Myometrial cell (primary cell): ENCODE measurements around a stretch of chr1.

- RAMPAGE, long total RNA: no peak
Observed at GRCh38 chr1:94636600-94637025, 95.1 kb upstream of the F3 start.

DNA sequence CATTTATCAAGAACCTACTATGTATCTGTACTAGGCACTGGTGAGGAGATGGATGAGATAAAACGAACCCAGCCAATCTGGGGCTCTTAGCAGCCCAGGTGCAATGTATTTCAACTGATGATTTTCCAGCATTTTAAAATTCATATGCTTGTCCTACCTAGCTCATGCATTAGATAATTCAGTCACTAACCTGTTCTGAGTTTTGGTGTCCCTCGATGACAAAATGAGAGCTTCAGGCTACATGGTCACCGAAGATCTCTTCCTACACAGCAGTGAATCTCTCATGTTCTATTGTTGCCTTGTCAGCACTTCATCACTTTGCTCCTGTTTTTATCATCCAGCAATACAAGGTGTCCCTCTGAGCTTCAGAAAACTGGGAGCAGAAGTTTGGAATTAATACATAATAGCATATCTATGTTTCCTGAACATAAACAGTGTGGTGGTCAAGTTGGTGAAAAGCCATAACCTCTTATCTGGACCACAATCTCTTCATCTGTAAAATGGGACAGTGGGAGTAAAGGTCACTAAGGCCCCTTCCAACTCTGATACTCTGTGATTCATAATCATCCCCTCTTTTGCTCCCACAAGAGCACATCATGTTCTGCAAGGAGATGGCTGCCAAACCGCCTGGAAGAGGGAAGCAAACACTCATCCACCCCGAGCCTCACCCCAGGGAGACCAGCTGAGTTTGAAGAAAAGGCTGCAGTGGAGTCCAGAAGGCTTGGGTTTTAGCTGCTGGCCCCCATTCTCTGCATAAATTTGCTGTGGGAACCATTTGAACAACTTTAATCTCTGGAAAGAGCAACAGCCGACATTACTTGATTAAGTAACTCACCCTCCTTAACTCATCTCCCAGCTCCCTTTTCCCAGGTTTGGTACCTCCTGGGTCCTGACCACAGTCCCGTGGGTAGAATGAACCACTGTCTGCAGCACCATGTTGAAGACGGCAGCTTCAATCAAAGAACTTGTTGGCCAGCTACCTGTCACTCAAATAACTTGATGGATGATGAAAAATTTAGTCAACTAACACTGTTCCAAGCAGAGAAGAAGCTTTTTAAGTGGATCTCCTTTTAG is 138.0 kb upstream of the F3 start:
- RAMPAGE, long total RNA: no peak

DNA sequence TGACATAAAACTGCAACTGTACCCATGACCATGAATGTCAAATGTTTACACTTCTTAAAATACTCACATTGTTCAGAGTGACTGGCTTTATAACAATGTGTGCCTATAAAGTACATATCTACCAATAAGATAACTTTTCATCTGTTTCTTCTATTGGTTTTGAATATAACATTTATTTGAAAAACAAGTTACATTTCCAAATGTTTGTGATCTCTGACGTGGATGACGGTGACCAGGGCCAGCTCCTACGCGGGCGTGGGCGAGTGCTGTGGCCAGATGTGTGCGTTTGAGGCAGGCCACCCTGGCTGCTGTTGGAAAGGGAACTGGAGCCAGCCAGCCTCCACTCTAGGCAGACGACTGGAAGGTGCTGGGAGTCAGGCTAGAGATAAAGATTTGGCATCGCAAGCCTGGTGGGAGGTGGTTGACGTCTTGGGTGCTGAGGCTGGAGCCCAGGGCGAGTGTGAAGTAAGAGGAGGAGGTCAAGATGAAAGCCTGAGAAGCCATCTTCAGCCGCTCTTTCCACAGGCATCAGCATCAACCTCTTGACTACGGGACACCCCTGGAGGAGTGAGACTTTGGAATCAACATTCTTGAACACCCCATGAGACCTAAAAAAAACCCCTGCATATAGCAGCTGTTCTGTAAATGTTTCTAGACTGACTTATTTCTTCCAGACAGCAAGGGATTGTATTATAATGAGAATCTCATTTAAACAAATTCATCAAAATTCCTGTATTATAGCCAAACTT is 112.7 kb upstream of the SLC44A3 start:
- RAMPAGE, long total RNA: no peak

GRCh38 chr1:94754982-94755565 is 65.1 kb upstream of the SLC44A3 start:
- RAMPAGE, long total RNA: no peak

- RAMPAGE, long total RNA: no peak
Observed at GRCh38 chr1:94819207-94819643, 932 bp upstream of the SLC44A3 start.

DNA sequence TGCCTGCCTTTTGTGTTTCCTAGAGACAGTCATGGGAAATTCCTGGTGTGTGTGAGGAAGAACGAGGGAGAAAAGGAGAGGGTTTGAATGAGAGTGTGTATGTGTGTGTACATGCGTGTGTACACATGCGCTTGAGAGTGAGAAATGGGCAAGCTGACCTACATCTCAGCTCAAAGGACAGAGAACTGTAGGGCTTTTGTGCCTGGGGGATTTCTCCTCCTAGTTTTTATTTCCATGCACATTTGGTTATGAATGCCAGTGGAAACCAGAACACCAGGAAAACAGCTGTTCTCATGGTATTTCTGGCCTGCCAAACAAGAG is 45.1 kb downstream of the SLC44A3 start:
- RAMPAGE, long total RNA: no peak

GRCh38 chr1:94895530-94896119 is 31.3 kb downstream of the CNN3 start:
- RAMPAGE, long total RNA: no peak

- RAMPAGE, long total RNA: no peak
Observed at GRCh38 chr1:94925385-94926141, 1.3 kb downstream of the CNN3 start.

DNA sequence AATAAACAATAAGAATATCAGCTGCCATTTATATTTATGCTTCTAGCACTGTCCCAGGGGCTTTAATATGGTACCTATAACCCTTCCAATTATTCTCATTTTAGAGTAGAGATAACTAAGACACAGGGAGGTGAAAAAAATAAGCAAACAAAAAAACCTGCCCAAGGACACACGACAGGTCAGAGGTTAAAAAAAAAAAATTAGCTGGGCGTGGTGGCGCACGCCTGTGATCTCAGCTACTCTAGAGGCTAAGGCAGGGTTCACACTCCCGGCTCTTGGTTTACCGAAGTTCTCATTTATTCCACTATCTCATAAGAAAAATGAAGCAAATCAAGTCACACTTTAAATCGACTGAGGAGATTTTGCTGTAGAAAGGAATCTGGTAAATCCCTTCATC is 34.7 kb upstream of the CNN3 start:
- RAMPAGE, long total RNA: no peak

- RAMPAGE, long total RNA: no peak
Observed at GRCh38 chr1:95002028-95002511, 70.7 kb downstream of the ALG14 start.

- RAMPAGE, long total RNA: no peak
Observed at GRCh38 chr1:95002512-95003050, 70.2 kb downstream of the ALG14 start.

DNA sequence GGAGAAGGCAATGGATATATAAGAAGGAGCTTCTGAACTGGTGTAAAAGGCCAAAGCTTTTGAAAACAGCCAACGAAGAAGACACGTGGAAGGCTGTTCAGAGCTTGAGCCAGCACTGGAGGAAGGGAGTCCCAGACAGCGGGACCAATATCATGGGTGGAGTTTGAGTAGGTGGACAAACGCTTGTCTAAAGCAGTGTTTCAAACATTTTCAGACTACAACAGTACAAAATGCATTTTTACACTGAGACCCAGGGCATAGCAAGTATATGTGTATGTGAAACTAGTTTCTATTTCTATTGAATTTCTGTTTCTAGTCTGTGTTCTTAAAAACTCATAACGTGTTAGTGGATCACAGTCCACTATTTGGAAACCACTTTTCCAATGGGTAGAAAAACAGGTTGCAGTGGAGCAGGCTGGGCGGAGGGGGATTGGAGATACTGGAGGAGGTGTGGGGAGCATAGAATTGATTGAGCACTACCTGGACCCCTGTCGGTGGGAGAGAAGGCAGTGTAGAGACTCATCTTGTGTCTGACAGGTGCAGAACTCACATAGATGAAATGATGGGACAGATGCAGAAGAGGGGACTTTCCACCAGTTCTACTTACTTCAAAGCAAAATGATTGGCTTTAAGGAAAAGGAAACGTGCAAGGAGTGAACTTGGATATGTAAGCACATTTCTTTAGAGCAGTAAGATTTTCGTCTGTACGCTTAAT is 3.5 kb downstream of the TLCD4 start:
- RAMPAGE, long total RNA: no peak

GRCh38 chr1:95169548-95169980 is 52.4 kb downstream of the TLCD4 start:
- RAMPAGE, long total RNA: no peak

GRCh38 chr1:95230785-95231267 is 3.2 kb upstream of the RWDD3 start:
- RAMPAGE, long total RNA: no peak

- RAMPAGE, long total RNA: no peak
Observed at GRCh38 chr1:95247590-95248137, 13.7 kb downstream of the RWDD3 start.

DNA sequence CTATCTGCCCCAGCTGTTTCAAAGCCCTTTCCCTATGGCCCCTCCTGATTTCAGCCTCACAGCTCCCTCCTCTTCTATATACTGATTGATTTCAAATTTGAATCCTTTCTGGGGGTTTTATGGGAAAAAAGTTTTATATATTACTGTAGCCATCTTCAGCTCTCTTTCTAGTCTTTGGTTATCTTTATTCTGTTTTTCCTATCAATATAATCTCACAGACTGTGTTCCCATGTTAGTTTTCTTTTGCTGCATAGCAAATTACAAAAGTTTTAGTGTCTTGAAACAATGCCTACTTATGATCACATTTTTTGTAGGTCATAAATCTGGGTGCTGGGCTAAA is 325.0 kb downstream of the RWDD3 start:
- RAMPAGE, long total RNA: no peak

GRCh38 chr1:96758919-96759825 is 37.6 kb downstream of the PTBP2 start:
- RAMPAGE, long total RNA: no peak

DNA sequence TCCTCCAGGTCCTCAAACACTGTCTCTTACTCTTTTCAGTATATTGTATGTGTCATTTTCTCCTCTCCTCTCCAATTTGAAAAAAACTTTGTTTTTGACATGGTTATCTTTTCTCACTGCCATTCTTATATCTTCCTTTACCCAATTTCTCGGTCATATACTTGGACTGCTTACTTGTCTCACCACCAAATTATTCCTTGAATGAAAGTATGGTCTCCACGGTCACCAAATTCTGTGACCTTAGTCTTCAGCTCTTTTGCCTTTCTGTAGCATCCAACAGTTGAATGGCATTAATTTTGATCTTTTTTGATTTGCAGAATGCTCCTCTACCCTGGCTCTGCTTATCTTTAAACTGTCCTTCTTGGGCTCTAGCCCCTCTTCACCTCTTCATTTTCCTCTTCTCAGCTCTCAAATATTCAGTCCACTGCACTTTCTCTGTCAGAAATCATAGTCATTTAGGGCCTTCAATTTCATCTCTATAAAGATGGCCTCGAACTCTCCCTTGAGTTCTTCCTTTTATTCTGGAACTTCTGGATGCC is 365.9 kb downstream of the DPYD start:
- RAMPAGE, long total RNA: no peak

DNA sequence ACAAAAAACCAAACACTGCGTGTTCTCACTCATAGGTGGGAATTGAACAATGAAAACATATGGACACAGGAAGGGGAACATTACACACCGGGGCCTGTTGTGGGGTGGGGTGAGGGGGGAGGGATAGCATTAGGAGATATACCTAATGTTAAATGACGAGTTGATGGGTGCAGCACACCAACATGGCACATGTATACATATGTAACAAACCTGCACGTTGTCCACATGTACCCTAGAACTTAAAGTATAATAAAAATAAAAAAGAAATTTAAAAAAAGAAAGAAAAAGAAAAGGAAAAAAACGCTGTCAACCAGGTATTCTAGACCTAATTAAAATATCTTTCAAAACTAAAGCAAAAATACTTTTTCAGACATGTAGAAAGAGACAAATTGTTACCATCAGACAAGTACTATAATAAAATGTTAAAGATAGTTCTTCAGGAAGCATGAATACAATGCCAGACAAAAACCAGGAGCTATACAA is 124.3 kb upstream of the PALMD start:
- RAMPAGE, long total RNA: no peak

DNA sequence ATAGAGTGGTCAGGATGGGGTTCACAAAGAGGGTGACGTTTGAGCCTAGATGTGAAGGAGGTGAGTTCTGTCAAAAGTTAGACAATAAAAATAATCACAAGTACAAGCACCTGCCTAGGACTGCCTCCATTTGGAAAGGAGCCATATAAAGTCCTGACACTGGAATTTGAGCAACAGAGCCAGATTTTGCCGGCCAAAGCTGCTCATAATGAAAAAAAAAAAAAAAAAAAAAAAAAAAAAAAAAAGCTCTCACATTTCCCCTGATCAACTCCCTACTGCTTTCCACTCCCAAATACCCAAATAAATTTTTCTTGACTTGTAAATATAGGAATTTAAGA is 4.1 kb downstream of the PALMD start:
- RAMPAGE, long total RNA: no peak